Neural crest cell (in vitro differentiated cells): ENCODE measurements around a stretch of chr1.

- PRO-cap = no peak
These were observed 173.4 kb downstream of the DISC1 start for GRCh38 chr1:231799912-231800559.

GRCh38 chr1:232226044-232226672, 403.8 kb downstream of the SIPA1L2 start:
- PRO-cap = no peak

GRCh38 chr1:232415421-232415847, 214.5 kb downstream of the SIPA1L2 start:
- PRO-cap = no peak

- PRO-cap = no peak
These were observed 136.7 kb downstream of the SIPA1L2 start for GRCh38 chr1:232492926-232493950.

DNA sequence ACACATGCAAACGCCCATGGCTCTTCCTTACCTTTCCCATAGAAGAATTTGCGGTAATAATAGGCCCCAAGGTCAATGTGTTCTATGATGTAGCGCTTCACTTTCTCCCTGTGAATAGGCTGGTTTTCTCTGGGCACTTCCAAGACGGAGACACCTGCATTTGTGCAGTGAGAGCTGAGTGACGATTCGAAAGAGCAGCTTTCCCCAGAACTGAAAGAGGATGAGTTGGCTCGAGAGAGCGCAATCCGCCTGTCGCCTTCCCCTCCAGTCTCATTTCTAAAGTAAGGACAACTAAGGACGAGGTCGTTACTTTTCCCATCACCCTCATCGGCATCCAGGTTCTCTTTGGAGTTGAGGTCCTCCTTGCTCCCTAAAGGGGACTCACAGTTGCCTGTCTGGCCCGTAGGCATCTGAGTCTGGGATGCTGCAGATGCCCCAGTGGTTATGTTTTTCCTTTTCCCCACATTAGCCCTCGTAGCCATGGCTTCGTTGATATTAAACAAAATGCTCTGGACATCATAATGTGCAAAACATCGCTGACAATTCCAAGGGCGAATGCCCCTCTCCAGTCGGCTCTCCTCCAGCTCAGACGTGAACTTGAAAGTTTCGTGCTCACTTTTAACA, 116.0 kb downstream of the SIPA1L2 start:
- PRO-cap = no peak

DNA sequence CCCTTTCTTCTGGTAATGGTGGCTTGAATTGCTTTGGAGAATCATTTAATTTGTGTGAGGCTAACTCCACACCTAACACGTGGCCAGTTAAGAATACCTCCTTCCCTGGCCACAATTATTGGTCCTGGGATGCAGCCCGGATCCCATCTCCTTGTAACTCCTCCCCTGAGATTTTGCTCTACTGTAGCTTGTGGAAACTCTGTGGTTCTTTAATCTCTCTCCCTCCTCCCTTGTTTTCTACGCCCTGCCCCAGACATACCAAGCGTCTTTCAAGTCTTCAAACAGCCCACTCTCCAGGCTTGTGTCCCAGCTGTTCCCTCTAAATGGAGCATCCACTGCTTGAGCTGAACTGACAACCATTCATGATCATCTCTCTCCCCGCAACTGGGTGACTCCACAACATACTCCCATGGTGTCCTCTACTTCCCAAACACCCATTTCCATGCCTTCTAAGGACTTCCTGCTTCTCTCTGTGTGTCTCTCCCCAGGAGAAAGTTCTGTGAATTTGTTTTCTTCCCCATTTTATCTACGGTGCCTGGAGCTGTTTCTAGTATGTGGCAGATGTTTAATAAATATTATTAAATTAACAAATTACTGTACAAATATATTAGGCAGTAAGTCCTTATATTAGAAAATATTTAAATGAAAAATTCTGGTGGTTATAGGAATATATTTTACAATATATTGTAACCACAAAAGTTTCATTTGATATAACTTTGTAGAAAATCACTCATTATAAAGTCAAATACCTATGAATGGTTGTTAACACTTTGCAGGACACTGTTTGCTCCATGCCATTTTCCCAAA, 111.4 kb downstream of the SIPA1L2 start:
- PRO-cap = no peak

- PRO-cap = unidirectional peak, minus-strand start at chr1:232542824
These were observed 87.2 kb downstream of the SIPA1L2 start for GRCh38 chr1:232542747-232543177.

DNA sequence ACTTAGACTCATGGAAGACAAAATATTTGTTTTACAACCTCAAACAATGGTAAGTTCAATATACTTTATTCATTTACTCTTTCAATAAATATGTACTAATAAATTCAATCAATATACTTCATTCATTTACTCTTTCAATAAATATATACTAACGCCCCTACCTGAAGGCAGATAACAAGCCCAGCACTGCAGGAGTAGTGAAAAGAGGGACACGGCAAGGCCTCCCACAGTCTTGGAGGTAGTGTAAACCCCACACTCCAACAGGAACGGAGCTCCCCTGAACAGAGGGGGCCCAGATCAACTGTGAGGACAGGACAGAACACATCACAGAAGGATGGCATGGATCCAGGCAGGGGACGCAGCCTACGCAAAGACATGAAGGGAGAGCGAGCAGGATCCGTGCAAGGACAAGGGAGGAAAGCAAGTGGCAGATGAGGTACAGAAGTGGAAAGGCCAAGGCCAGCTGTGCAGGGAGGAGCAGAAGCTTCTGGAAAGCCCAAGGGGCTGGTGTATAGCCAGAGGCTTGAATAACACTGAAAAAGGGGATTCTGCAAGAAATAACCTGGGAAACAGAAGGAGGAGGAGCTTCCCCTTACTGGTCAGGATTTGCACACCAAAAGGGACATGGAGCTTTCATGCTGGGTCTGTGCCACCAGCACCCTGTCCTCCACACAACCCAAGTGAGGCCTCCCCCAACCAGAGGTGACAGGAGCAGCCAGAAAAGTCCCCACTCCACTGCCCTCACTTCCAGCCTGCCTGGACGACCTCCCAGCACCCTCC, 81.3 kb downstream of the SIPA1L2 start:
- PRO-cap = no peak

- PRO-cap = no peak
These were observed 33.7 kb downstream of the SIPA1L2 start for GRCh38 chr1:232596160-232596732.

GRCh38 chr1:232678249-232678755, 48.4 kb upstream of the SIPA1L2 start:
- PRO-cap = no peak

- PRO-cap = no peak
These were observed 26.5 kb upstream of the NTPCR start for GRCh38 chr1:232923896-232924386.

DNA sequence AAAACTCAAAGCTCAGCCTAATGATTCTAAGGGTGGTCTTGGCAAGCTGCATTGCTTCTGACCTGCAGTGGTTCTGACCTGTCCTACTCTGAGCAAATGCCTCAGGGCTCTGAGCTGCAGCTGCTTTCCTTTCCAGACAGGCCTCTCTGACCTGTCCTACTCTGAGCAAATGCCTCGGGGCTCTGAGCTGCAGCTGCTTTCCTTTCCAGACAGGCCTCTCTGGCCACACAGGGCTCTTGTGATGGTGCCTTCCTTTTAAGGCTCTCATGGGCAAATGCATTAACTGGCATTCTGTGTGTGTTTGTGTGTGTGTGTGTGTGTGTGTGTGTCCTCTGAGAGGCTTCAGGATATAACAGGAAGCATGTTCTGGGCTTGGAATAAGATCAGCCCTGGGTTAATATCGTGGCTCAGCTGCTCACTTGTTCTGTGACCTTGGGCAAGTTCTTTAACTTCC, 131.3 kb downstream of the NTPCR start:
- PRO-cap = no peak

DNA sequence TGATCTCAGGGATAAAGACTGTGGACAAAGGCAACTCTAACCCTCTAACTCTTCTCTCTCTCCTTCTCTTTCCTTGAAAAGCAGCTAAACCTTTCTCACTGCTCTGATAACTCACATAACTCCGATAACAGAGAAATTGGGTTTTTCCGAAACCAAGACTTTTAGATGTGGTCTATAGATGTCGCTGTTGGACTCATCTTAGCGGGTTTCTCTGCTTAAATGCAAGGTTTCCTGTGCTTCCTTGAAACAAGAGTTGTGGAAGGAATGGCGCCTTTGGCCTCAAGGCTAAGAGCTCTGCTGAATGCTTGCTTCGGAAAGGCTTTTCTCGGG, 113.3 kb downstream of the MAP3K21 start:
- PRO-cap = unidirectional peak, plus-strand start at position 244 of the sequence

DNA sequence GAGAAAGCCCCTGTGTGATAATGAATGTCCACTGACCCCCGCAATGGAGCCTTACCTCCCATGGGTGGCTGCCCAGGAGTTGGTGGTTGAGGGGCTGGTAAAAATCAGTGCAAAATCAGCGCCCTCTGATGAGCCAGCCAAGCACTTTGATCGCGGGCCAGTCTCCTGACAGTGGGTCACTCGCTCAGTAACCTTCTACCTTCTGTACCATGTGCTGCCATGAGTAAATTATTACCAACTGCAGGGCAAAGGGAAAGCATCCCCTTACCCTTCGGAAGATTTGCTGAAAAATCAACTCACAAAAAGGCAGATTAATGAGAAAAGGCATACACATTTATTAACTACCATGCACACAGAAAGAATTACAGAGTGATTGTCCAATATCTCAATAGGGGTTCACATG, 58.8 kb downstream of the KCNK1 start:
- PRO-cap = no peak

DNA sequence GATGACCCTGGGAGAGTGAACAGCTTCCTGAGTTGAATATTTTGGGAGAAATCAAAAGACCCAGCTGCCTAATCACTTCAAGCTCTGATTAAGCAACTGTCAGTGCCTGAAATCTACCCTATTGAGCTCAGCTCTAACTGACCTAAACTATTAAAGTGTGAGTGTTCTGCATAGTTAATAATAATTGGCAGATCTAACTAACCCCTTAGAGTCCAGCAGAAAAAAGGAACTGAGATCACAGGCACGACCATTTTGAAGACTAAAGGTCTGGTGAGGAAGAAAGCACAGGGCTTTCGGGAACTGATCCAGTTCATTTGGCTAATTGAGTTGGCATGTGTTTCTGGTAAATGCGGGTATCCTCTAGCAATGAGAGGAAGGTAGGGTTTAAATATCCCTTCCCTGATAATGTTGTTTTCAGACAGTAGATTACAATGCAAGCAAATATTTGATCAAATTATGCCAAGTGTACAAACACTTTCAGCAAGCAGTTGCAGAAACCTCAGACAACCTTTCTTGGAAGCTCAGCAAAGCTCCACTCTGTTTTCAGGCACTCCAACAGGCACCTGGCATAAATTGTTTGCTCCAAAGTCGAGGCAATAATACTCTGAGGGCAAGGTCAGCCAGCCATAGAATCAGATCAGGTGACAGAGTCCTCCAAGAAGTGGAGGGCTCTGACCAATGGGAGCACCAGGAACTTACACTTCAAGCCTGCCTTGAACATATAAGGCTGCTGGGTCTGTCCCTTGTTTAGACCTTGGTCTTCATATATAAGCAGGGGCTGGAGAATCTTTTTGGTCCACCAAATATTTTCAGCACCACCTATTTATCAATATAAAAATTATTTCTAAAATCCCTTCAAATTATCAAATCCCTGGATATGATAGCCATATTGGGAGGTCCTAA, 100.9 kb downstream of the KCNK1 start:
- PRO-cap = no peak

DNA sequence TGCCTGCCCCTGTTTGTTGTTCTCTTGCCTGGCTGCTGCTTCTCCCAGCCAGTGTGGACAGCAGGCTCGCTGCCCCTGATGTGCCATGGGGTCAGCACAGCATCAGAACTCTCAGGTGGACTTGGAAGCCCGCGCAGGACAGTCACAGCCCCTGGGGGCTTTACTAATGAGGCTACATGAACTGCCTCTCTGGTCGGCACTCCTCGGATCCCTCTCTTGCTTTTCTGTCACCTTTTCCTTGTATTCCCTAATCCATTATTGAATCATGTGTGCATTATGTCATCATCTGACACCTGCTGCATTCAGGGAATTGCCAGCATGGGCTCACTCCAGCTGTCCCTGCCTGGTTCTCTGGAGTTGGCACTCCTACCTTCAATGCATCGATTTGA, 100.5 kb upstream of the COA6 start:
- PRO-cap = no peak

DNA sequence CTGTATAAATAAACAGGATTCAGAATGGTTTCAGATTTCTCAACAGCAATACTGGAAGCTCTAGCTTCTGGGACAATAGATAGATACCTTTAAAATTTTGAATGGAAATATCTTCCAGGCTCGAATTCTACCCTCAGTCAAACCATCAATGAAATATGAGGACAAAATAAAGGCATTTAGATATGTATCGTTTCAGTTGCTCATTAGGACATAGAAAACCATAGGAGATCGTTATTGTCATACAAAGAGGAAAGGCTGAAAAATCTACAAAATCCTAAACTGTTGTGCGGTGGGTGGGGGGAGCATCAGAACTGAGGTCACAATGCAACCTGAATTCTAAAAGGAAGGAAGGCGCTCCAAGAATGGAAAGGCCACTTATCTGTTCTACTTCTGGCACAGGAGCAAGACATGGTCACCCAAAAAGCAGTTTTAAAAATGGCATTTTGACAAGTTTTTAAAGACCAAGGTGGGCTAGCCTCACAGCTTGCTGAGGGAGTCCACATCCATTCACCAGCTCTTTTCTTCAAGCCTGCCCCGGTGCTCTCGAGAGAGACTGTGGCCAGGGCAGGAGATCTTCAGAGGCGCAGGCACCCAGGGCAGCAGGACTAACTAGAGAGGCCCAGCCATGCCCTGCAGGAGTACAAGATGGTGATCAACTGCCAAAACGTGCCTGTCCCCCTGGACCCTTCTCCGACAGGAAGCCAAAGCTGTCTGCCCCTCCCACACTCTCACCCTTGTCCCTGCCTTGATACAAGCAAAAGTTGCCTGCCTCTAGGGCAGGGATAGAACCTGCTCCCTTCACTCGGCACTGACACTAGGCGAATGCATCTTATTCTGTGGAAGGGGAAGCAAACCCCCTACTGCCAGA, 4.2 kb downstream of the TARBP1 start:
- PRO-cap = no peak

DNA sequence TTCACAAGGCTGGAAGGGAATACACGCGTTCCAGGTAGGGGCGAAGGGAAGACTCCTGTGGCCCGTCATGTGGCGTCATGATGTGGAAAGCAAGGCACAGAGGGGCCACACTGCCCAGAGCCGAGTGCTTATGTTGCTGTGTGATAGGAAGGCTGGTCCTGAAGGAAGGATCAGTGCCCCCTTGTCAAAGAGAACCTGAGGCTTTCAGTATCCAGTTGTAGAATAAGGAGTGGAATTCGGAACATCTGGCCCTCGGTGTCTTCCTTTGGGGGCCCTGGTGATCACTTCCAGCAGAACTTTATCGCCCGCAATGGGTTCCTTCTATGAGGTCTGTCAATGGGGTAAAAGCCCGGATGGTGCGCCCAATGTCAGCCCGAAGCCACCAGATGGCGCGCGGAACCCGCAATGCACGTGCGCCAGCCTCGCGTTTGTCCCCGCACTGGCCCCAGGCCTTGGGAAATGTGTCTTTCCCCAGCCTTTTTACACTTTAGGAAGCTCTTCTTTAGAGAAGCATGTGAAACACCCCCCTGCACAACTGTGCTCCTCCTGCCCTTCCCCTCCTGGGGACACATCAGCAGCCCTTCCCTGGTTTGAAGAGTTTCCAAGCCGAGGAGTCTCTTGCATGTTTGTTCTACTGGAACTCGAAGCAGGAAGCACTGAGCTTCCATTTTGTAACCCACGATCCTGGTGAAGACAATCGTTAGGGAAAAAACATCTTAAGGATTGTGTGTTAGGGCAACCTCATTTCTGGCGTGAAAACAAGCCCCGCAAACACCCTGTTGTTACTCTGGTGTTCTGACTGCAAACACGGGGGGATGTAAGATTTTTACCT, 20.1 kb upstream of the TARBP1 start:
- PRO-cap = no peak

DNA sequence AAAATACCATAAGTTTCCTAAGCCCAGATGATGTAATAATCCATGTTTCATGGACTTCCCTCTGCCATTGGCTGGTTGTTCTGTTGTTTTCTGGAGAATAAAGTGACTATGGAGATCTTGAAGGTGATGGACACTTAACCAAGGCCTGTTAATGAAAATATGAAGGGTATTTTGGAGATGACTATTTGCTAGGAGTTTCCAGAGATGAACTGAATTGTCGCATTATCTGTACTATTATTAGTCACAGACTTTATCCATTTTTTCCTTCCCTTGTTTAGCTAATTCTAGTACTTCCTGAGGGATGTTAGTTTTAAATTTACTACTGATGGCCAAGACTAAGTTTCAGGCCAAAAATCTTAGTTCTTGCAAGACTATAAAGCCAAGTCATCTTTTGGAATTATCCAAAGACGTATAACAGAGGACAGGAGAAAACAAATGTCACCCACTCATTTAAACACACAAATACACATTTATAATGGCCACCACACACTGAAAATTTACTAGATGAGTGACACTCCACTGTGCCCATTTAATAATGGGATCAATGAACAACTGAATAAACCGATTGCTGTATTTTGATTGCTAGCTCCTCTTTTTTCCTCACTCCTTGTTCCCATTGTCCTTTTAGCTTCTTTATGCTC, 24.6 kb upstream of the TARBP1 start:
- PRO-cap = no peak

GRCh38 chr1:234509438-234509648, 30.4 kb upstream of the TARBP1 start:
- PRO-cap = no peak